SK-MEL-5 (cell line): ENCODE data around the genes SOX12, C20orf202 and SIRPD.

RAMPAGE:
- cytosol, long total RNA, result no peak
- long total RNA, result no peak
- nucleus, long total RNA, result no peak
These were observed 11.7 kb downstream of the C20orf96 start for GRCh38 chr20:278446-279635.

DNA sequence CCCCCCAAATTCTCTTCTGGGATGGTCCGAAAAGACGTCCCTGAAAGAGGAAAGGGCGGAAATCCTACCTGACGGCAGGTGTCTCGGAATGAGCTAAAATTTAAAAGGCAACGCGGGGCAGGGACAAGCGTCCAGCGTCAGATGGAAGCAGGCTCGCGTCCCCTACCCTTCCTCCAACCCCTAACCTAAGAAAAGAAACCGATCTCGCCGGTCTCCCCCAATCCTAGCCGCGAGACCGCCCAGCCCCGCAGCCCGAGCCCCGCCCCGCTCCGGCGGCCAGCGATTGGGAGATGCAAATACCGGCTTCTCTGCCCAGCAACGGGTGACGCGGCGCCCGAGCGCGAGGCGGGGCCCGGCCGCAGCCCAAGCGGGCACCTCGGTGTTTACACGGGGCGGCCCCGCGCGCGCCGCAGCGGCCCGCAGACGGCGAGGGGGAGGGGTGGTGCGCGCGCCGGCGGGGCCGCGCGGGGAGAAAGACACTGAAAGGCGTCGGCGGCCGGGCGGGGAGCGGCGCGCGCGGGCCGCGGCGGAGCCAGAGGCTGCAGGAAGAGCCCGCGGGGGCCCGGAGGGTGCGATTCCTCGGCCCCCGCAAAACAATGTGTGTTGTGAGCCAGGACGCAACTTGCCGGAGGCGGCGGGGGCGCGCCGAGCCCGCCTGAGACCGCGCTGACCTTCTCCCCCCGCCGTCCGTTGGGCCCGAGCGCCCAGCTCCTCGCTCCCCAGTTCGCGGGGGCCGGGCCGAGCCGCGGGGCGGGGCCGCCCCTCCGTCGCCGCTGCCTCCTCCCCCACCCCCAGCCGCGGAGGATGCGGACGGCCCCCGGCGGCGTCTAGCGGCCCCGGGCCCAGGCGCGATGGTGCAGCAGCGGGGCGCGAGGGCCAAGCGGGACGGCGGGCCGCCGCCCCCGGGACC, at the start of gene SOX12:
TSS of gene SOX12 (plus strand) at position 479 of the 910 bp plus-strand sequence.
RAMPAGE:
- cytosol, long total RNA, result no peak
- long total RNA, result no peak
- nucleus, long total RNA, result no peak

DNA sequence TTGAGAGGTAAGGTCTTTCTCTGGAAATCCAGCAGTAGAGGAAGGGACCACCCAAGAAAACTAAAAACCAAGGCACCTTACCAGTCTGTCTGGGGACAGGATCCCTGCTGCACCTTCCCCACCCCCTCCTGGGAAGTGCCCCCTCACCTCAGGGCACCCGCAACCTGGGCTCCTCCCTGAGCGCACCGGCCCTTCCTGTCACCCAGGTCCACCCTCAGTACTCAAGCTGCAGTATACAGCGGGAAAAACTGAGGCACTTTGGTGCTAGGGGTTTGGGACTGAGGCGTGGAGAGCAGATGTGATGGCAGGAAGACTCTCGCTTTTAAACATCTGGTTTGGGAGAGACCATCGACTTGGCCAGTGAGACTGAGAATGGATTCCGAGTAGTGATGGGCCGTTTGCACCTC, 2.4 kb downstream of the SOX12 start:
RAMPAGE:
- cytosol, long total RNA, result no peak
- long total RNA, result no peak
- nucleus, long total RNA, result no peak

DNA sequence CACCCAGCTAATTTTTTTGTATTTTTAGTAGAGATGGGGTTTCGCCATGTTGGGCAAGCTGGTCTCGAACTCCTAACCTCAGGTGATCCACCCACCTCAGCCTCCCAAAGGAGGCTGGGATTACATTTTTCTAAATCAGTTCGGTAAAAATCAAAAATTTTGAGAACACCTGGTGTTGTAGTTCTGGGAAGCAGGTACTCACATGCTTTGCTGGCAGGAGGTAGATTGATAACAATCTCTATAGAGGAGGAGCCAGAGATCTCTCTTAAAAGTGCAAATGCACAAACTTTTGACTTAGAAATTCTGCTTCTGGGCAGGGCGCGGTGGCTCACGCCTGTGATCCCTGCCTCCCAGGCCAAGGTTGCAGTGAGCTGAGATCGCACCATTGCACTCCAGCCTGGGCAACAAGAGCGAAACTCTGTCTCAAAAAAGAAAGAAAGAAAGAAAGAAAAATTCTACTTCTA, 14.6 kb upstream of the TRIB3 start:
RAMPAGE:
- cytosol, long total RNA, result no peak
- long total RNA, result no peak
- nucleus, long total RNA, result no peak

DNA sequence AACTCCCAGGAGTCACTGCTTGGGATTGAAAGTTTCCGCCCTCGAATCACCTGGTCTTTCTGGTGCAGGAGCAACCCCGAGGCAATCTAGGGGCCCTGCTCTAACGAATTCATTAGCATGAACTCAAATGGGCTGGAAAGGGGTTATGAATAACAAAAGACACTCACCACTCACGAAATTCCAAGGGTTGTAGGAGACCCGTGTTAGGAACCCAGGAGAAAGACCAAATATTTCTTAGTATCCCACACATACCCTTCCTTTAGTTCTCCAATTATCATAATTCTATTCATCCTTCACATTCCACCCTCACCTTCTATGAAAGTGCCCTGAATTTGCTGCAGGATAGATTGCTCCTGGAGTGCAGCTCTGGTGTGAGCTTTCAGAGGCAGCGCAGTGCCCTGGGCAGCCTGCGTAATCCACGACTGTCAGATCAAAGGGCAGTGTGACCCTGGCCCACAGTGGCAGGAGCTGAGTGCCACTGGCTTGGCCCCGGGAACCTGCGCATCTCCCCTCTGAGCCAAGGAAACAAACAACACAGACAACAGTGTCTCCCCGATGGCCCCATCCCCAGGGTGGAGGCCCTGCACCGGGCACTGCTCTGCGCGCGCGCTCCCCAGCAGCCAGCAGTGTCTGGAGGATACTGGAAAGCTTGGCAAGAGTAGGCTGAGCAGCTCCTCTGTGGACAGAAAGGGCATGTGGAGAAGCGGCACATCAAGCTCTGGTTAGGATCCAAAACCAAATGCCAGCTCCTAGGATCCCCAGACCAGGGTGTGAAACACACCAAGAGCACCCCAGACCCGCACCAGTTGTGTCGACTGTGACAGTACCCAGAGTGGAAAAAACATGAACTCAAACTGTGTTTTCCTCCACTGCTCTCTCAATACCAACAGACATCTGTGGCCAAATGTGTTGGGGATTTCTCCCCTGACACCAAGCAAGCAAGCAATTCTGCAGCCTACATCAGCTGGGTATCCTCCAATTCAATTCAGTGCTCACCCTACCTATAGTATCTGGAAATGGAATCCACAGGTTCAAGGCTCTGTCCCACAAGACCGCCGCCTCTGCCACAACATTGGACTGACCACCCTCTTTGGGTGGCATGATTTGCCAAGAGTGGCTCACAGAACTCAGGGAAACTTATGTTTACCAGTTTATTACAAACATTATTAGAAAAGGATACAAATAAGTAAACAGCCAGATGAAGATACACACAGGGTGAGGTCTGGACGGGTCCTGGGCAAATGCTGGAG, 26.7 kb downstream of the RBCK1 start:
RAMPAGE:
- cytosol, long total RNA, result no peak
- long total RNA, result no peak
- nucleus, long total RNA, result no peak

GRCh38 chr20:435593-436316, 26.6 kb downstream of the TBC1D20 start:
RAMPAGE:
- cytosol, long total RNA, result no peak
- long total RNA, result no peak
- nucleus, long total RNA, result no peak

DNA sequence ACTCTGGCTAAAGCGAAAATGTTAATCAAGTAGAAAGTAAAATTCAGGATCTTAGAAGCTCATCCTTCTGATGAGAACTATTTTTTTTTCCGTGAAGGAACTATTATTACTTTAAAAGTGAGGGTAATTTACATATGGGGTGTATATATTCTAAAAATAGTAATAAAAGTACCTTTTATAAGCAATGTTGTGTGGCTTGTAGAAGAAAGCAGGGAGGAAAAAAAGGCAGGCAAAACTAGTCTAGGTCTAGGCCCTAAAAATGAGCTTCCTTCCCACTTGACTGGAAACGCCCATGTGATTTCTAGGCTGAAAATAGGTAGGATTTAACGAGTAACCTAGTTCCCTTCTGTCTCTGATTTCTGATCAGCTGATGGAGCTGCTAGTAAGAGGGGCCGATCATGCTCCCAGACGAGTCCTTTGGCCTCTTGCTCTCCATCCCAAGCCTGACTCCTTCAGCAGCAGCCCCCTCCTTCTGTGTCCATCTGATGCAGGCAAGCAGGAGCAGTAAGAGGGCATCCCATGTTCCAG, 24.6 kb downstream of the TBC1D20 start:
RAMPAGE:
- cytosol, long total RNA, result no peak
- long total RNA, result no peak
- nucleus, long total RNA, result no peak

RAMPAGE:
- cytosol, long total RNA, result no peak
- long total RNA, result no peak
- nucleus, long total RNA, result no peak
These were observed 17.5 kb downstream of the TBC1D20 start for GRCh38 chr20:444928-445206.

DNA sequence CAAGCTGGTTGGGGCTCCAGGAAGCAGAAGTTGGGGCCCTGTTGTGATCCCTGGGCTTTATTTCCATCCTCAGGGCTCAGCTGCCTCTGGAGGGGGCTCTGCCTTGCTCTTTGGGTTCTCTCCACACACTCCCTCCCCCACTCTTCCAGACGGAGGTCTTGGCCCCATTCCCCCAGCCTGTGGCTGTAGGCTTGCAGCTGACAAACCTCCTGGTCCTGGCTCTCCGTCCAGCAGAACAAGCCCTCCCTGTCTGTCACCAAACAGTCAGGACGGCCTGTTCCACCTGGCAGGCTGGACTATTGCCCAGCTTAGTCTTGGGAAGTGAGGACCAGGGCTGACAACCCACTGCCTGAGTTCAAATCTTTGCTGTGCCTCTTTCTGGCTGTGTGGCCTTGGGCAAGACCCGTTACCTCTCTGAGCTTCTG, 26.1 kb upstream of the SCRT2 start:
RAMPAGE:
- cytosol, long total RNA, result no peak
- long total RNA, result no peak
- nucleus, long total RNA, result no peak

DNA sequence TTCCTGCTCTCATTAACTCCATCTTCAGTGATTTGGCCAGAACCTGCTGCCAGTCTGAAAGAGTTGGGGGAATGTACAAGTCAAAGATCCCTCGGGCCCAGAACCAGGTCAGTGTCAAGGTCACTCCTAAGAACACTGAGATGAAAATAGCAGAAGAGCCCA, at the start of gene C20orf202:
TSS of gene C20orf202 (plus strand) at position 9 of the 162 bp plus-strand sequence.
RAMPAGE:
- cytosol, long total RNA, result no peak
- long total RNA, result no peak
- nucleus, long total RNA, result no peak

DNA sequence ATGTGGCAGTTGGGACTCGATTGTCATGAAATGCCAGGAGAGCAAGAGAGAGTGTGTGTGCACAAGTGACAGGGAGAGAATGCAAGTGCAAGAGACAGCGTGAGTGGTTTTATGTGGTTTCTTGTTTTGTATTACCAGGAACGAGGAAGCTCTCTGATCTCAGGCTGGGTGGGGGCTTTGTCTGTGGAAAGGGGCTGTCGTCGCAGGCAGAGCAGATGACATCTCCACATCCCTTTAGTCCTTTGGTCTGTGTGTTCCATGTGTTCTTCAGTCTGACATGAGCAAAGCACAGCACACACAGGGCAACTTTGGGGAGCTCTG, 20.5 kb downstream of the SNPH start:
RAMPAGE:
- cytosol, long total RNA, result no peak
- long total RNA, result no peak
- nucleus, long total RNA, result no peak

DNA sequence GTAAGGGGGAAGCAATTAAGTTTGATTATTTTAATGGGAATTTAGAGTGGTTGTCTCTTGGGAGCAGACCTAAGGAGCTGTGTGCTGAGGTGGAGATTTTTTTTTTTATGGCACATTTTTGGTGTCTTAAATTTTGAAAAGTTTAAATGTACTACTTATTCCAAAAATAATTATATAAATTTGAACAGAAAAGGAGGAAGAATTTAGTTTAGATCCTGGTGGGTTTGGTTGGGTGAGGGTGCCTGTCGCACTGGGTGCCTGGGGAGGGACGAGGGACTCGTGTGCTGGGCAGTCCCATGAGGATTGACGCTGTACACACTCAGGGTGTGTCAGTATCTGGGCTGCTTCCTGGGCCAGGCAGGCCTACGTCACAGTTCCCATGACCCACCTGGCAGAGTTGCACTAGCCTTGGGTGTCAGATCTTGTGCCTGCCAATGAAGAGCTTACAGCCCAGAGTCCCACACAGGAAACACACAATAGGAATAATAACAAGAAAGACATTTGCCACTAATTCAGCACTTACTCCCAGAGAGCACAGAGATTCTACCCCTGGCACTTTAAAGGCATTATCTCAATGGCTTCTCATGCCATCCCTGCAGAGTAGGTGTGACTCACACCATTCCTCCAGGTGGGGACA, 1.1 kb upstream of the SDCBP2 start:
RAMPAGE:
- cytosol, long total RNA, result no peak
- long total RNA, result no peak
- nucleus, long total RNA, result no peak

DNA sequence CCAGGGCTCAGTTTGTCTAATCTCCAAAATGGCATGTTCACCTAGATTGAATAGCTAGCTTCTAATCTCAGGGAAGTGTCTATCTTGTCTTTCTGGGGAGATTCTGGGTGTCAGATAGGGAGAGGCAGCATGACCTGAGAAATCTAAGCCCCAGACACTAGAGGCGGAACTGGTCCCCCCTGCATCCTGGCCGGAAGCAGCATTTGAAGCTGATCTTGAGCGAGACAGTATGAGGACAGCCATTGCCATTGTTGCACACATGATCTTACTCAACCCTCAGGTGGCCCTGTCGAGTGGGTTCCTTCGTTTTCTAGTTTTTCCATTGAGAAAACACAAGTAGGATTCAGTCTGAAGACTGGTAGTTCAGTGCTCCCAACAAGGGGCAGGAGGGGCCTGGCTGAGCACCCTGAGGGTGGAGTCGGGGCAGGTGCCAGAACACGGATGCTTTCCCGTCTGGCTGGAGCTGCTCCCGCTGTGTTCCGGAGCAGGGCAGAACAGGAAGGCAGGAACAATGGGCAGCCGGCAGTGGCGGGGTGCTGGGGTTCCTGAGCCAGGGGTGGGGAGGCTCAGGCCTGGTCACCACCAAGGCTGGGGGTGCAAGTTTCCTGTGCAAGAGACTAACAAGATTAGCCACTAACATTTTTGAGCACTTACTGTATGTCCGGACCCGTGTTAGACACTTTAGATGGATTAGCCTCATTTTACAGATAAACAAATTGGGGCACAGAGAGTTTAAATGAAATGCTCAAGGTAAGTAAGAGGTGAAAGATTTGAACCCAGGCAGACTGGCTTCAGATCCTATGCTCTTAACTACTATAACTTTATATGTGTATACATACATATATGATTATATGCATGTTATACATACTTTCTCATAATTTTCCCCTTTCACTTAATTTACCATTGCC, 8.0 kb upstream of the SDCBP2 start:
RAMPAGE:
- cytosol, long total RNA, result no peak
- long total RNA, result no peak
- nucleus, long total RNA, result no peak

RAMPAGE:
- cytosol, long total RNA, result no peak
- long total RNA, result no peak
- nucleus, long total RNA, result no peak
These were observed 2.2 kb upstream of the NSFL1C start for GRCh38 chr20:1468820-1469325.

GRCh38 chr20:1469698-1470832, 3.4 kb upstream of the NSFL1C start:
RAMPAGE:
- cytosol, long total RNA, result no peak
- long total RNA, result no peak
- nucleus, long total RNA, result no peak

DNA sequence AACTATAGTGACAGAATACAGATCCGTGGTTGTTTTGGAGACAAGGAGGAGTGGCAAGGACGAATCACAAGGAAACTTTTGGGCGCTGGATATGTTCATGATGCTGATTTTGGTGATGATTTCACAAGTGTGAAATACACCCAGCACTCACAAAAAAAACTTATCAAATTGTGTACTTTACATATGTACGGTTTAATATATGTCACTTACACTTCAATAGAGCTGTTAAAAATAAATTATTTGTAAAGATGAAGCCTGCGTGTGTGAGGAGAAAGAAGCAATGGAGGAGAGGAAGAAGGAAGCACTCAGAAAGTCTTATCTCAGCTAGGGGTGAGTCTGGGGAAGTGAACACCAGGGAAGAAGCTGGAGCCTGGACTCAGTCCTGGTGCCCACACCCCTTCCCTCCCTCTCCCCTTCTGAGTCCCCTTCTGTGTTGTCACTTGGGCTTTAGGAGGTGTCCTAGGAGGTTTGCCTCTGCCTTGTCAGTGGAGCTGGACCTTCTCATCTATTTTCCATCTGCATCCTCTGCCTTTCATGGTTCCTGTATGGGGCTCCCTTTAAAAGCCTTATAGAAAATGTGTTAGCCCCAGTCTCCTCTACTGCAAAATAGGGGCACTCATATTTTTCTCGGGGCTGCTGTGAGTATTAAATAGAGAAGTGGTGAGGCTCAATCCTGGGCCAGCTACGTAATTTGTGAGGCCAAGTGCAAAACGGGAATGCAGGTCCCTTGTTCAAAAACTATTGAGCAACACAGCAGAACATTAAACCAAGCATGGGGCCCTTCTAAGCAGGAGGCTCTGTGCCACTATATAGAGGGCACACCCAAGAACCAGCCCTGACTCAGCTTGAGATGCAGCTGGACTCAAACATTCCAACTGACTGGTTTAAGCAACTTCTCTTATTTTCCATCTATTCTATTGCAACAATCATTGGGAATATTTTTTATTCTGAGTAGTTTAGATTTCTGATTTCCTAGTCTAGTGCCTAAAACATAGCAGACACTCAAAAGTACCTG, 1.8 kb downstream of the SIRPB2 start:
RAMPAGE:
- cytosol, long total RNA, result no peak
- long total RNA, result no peak
- nucleus, long total RNA, result no peak

RAMPAGE:
- cytosol, long total RNA, result no peak
- long total RNA, result no peak
- nucleus, long total RNA, result no peak
These were observed at the start of gene SIRPD for GRCh38 chr20:1557640-1558087. Gene SIRPD, minus strand, starts transcription at chr20:1557705.

RAMPAGE:
- cytosol, long total RNA, result no peak
- long total RNA, result no peak
- nucleus, long total RNA, result no peak
These were observed 50.4 kb upstream of the SIRPA start for GRCh38 chr20:1844659-1845273.

DNA sequence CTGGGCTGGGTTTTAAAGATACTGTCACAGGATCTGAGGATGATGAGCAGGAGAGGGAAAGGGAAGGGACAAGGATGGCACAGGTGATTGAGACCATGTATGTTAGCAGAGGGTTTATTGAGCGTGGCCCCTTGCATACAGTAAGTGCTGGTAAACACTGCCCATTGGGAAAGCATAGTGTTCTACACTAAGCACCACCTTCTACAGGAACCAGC, 14.5 kb upstream of the SIRPA start:
RAMPAGE:
- cytosol, long total RNA, result no peak
- long total RNA, result no peak
- nucleus, long total RNA, result no peak

DNA sequence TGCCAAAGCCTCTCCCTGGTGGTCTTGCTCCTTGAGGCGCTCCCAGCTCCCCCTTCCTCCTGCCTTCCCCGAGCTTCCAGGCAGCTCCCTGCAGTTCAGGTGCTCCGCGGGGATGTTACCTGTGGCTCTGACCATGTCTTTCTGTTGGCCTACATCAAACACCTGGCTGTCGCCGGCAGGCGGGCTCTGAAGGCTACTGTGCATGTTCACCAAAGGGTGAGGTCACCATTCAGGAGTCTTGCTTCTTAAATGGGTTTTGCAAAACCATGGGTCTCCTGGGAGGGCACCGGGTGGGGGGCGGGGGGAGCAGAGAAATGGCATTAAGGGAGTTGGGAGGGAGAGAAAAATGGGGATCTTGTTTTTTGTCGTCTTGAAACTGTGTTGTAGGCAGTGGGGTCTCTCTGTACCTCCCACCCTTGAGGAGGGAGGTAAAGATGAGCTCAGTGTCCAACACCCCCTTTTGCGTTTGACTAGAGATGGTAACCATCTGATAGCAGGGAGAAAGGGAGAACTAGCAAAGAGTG, 1.0 kb downstream of the SIRPA start:
RAMPAGE:
- cytosol, long total RNA, result no peak
- long total RNA, result no peak
- nucleus, long total RNA, result start-site peak on the minus strand centred at position 193 of the sequence, 128 bp wide, 419 and 166 reads in 2 replicates